Anterior vena cava (tissue), 1 donor: Measurements from ENCODE around the genes CRYAA and H2BC12L.

DNA sequence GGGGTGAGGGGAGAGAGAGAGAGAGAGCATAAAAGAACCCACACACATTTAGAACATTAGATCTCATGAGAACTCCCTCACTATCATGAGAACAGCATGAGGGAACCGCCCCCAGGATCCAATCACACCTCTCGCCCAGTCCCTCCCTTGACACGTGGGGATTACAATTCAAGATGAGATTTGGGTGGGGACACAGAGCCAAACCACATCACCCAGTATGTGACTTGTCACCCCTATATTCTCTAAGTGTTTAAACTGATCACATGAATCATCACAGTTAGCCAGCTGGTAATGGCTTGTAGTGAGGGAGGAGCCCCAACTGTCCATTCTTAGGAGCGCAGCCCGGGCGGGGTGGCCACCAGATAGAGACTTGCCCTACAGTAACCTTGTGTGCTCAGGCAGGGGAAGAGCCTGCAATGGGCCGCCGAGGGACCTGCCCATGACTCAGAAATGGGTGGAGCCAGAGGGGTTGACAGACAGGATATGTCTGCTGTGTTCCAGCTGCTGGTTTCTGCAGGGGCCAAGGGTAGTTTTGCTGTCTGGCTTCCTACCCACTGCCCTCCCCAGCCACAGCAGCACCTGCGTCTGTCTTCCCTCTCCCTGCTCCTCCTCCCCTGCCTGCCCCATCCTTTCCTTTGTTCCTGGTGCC, 9.0 kb downstream of the ABCG1 start:
- PRO-cap: no peak

DNA sequence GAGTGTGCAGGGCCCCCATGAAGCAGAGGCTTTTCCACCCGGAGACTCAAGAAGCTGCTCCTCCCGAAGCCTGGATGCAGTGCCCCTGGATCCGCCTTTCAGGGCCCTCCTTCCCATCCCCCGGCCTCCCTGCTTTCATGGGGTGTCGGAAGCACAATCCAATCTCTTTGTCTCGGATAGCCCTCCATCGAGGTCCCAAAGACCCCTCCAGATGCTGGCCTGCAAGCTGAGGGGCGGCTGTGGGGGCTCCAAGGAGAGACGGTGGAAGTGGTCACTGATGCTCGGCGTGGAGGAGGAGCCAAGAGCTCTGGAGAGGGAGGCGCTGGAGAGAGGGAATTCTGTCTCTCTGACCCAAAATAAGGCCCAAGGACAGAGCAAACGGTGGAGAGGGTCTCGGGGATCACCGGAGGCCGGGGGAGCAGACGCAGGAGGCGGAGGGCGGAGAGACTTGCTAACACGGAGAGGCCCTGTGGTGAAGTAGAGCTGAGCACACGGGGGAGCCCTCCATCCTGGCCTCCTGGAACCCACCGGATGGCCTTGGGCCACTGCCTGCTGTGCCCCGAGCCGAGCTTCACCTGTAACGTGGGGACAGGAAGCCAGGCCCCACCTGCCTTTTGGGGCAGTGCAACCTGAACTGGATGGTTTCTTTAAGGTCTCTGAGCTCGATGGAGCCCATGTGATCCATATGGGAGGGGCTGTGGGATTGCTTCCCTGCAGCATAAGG, 36.1 kb downstream of the TFF3 start:
- PRO-cap: no peak

GRCh38 chr21:42286509-42287304, 28.5 kb downstream of the TFF3 start:
- PRO-cap: no peak

DNA sequence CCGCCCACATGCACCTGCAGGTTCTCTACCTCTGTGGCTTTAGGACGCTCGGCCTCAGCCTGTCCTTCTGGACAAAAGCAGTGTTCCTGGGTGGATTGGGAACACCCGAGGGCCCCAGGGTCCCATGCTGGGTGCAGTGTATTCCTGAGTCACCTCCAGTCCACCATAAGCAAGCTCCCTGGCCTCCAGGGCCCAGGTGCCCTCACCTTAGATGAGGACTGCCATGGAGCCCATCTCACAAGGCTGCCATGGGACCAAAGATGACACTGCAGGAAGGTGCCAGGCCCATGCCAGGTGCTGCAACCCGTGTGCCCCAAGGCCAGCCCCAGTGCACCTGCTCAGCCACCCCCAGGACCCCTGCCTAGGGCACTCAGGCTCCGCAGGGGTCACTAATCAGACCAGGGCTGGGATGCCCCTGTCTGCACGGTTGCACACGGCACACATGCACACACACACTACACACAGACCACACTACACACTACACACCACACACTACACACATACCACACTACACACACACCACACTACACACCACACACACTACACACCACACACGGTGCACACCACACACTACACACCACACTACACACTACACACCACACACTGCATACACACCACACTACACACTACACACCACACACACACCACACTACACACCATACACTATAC, 22.9 kb downstream of the TFF3 start:
- PRO-cap: no peak

DNA sequence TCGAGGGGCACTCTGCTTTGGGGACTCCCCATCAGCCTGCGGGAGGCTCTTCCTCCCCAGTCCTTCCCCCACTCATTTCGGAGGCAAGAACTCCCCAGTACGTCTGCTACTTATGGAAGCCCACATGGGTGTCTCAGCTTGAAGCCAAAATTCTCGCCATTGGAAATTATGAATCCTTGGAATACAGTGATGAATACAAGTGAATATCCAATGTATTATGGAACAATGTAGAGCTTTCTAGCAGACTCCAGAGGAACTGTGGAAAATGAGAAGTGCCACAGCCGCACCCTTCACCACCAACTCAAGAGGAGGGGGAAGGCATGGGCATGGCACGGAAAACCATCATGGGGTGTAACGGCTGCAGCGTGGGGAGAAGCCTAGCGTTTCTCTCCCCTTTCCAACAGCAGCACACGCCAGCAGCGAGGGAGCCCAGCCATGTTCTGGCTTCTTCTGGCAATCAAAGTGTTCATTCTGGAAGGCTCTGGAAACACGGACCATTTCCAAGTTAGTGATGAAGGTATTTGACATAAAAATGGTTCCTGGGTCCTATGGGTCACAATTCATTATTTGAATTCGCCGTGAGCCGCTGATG, 6.7 kb downstream of the TFF3 start:
- PRO-cap: unidirectional peak, plus-strand start at position 299 of the sequence

DNA sequence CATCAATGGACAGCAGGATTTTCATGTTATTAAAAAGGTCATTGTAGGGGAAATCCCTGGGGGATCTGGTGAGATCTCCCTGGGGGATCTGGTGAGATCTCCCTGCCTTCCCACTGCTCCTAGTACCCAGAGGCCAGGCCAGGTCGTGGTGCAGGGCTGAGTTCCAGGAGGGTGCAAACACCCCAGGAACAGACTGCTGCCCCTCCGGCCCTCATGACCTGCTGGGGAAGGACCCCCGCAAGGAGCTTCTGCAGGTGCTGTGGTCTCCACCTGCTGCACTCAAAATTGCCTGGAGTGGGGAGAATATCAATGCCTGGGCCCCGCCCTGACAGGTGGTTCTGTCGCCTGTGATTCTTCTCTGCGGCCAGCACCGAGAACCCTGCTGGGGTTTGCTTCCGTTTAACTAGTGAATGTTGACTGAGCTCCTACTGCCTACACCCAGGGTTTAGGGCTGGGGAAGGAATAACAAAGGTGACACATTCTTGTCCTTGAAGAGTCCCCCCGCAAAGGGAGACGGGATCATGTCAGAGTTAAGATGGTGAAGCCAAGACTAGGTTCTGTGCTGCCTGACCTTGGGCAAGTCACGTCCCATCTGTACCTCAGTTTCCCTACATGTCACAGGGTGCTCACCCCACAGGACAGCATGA, 2.2 kb upstream of the TFF3 start:
- PRO-cap: no peak

- PRO-cap: no peak
Observed at GRCh38 chr21:42350190-42350791, 503 bp downstream of the TFF2 start.

DNA sequence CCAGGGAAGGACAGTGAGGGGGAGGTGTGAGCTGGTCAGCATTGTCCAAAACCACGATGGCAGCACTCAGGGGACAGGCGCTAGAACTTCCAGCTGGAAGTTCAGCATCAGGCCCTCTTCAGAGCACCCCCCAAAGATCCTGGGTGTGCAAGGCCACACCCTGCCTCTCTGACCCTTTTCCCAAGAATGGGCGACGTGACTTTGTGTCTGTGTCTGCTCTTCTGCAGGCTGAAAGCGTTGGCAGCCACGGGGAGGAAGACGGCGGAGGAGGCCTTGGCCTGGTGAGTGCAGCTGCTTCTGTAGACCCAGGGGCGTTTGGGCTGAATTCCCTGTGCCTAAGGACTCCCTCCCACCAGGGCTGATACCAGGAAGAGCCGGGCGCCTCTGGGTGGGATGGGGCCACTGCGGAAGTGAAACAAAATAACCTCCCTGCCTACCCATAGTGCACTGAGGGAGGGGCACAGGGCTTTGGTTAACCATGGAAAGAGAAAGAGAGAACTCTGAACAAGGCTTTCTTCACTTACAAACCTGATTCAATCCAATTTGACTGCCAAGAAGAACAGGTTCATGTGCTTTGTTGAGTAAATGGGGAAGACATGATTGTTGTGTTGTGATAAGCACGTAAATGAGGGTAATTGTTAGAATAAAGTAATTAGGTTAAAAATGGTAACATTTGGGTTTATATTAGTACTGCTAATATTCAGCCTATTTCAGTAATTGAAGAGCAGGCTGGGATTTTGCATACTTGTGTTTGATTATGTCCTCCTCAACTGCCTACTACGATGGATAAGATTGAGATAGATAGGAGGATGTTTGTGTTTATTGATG, 2.6 kb downstream of the UBASH3A start:
- PRO-cap: no peak

- PRO-cap: no peak
Observed at GRCh38 chr21:42499259-42499978, 3.4 kb upstream of the RSPH1 start.

- PRO-cap: no peak
Observed at GRCh38 chr21:42593731-42594254, 59.6 kb upstream of the PDE9A start.

DNA sequence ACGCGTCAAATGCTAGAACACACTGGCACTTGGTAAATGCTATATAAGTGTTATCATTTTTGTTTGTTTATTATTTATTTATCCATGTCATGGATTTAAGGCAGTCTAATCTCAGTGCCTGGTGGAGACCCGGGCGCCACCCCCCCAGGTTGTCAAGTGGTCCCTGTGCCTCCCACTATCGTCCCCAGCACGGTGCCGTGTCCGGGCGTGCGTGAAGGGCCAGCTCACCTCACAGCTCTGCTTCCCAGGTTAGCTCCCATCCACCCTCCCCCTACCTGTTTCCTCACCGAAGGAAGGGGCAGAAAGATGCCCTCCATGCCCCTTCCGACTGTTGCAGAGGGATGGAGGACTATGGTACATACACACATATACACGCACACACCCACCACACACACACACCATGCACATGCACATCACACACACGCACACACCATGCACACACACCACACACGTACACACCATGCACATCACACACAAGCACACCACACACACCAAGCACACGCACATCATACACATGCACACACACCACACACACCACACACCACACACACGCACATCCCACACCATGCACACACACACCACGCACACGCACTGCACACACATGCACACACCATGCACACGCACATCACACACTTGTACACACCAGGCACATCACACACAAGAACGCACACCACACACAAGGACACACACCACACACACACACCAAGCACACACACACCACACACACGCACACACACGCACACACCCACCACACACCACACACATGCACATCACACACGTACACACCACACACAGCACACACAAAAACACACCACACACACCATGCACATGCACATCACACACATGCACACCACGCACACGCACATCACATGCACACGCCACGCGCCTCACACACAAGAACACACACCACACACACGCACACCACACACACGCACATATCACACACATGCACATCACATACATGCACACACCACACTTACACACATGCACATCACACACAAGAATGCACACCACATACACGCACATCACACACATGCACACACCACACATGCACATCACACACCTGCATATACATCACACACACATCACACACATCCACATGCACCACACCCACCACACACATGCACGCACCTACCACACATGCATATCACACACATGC, 9.0 kb downstream of the PDE9A start:
- PRO-cap: no peak

GRCh38 chr21:42840323-42841550, 38.6 kb downstream of the WDR4 start:
- PRO-cap: no peak

- PRO-cap: no peak
Observed at GRCh38 chr21:42849488-42850350, 29.6 kb downstream of the WDR4 start.

DNA sequence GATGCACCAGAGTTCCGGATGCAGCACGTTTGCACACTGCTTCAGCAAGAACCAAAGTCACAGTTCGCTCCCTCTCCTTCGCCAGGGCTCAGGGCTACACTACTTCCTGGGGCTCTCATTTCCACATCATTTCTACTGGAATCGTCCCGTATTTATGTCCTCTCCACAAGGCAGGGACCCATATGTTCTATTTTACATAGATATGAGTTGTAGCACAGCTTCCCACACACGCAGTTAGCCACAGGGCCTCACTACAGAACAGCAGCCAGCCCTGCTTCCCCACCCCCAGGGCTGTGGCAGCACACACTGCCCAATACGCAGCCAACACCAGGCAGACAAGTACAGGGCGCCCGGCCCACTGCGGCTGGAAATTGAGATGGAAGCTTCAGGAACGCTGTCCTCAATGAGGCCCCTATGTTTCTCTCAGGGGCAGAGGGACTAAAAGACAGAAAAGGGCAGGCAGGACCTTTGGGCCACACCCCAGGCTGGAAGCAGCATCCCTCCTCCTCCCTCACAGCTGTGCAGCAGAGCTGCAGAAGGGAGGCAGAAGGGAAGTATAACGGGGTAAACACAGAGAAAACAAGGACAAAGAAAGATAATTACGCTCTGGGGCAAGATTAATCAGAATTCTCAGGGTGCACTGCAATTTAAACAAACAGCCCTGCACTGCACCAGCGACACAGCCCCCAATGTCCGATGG, 14.6 kb downstream of the WDR4 start:
- PRO-cap: no peak

- PRO-cap: no peak
Observed at GRCh38 chr21:42878578-42878728, 886 bp downstream of the WDR4 start.

GRCh38 chr21:43168968-43169273, at the start of gene CRYAA:
TSS of gene CRYAA (plus strand) at chr21:43169008.
- PRO-cap: no peak

DNA sequence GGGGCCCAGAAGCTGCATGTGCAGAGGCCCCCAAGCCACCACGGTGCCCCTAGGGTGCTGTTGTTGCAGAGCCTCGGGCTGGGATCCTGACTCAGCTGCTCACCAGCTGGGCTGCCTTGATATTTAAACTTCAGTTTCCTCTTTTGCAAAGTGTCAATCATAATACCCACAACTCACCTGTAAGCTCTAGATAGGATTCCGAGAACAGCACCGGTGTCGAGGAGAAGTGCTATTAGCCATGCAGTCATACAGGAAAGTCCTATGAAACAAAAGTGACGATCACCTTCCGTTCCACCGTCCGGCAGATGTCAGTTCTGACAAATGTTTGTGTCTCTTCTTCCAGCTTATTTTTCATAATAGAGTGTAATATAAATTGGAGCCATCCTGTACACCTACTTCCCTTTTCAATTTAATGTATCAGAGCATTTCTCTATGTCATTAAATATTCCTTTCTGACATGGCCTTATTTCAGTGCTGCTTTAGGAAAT, 100.9 kb downstream of the SIK1 start:
- PRO-cap: no peak

DNA sequence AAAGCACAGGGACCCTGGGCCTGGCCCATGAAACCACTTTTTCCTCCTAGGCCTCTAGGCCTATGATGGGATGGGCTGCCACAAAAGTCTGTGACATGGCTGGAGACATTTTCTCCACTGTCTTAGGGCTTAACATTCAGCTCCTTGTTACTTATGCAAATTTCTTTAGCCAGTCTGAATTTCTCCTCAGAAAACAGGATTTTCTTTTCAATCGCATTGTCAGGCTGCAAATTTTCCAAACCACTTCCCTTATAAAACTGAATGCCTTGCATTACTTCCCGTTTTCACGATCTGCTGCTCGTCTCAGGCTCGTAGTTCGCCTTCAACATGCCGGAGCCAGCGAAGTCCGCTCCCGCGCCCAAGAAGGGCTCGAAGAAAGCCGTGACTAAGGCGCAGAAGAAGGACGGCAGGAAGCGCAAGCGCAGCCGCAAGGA, at the start of gene H2BC12L:
Gene H2BC12L, plus strand, starts transcription at position 271 of the 434 bp plus-strand sequence.
- PRO-cap: no peak

DNA sequence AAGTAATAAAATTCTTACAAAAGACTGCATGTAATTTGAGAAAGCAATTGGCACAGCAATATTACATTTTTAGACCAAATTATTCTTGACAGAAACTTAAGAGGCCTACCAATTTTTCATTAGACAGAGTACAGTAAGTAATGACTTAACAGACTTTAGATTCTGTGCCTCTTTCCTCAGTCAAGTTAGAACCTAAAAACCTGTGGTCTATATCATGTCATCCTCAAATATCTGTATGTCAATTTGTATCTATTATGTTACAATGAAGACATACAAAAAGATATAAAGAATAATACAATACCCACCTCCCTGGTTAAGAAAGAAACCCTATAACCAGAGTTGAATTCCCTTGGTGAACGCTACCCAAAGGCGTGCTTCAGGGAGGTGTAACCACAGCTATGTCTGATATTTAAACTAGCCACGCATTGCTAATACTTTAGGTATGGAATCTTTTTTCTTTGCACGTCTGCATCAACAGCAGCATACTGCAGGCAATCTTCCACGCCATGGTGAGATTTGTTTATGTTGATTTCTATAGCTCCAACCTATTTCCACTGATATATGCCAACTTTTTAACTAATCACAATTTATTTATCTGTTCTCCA, 35.6 kb downstream of the H2BC12L start:
- PRO-cap: no peak

DNA sequence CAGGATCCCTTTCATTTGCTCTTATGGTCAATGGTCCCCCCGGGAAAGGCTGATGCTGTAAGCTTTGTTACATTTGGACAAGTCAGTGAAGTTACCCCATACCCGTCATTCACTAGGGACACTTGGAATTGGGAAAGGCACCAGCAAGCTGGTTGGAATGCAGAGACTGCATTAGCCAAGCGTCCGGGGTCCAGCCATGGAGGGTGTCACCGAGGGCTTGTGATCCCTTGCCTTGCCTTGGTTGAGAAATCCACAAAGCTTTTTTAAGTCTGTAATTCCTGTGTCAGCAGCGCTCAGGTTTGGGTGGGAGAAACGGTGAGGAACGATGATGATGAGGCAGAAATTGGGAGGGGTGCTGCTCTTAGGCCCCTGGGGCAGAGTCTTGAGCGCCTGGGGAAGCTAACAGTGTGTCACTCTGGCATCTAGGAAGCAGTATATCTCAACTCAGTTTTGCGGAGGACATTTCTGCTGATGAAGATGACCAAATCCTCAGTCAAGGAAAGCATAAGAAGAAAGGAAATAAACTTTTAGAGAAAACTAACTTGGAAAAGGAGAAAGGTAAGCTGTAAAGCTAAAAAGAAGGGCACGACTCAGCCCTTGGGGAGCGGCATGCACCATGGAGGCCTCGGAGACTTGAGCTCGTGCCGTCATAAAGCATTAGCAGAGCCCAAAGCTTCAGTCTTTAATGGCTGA, 27.2 kb downstream of the RRP1B start:
- PRO-cap: no peak